Esophagus squamous epithelium (tissue), 4 donors: Measurements from ENCODE around the gene STAU1.

GRCh38 chr20:48908661-48909207, 12.8 kb upstream of the ARFGEF2 start:
- PRO-cap, result no peak
- RAMPAGE, long total RNA, 4 experiments, result no peak in any of the 4 experiments

GRCh38 chr20:48913729-48914239, 7.7 kb upstream of the ARFGEF2 start:
- PRO-cap, result no peak
- RAMPAGE, long total RNA, 4 experiments, result no peak in any of the 4 experiments

GRCh38 chr20:48921855-48922862, 648 bp downstream of the ARFGEF2 start:
- PRO-cap, result bidirectional peak, plus-strand start at chr20:48922178, minus-strand start at chr20:48922123
- RAMPAGE, long total RNA, 4 experiments, result no peak in any of the 4 experiments

GRCh38 chr20:48938629-48939176, 17.2 kb downstream of the ARFGEF2 start:
- PRO-cap, result no peak
- RAMPAGE, long total RNA, 4 experiments, result no peak in any of the 4 experiments

DNA sequence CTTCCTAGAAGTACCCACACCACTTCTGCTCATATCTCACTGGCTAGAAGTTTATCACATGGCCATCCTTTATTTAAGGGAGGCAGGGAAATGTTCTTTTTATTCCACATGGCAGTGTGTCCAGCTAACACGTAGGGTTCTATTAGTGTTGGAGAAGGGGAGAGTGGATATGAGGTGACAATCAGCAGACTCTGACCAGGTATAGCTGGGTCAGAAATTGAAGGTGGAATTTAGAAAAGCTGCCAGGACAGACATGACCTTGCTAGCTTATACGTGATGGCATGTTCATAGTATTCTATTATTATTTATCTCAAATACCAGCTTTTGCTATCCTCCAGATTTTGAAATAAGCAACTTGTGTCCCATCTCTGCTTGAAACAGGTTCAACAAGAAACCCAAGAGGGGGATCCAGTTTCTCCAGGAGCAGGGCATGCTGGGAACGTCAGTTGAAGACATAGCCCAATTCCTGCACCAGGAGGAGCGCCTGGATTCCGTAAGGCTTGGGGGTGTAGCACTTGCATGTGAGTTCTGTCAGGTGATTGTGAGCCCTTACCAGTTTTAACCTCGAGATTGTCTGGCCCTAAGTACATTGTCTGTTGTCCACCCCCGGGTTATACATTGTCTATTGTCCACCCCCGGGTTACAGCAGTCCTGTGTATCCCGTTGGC, 61.6 kb upstream of the CSE1L start:
- PRO-cap, result no peak
- RAMPAGE, long total RNA, 4 experiments, result no peak in any of the 4 experiments

DNA sequence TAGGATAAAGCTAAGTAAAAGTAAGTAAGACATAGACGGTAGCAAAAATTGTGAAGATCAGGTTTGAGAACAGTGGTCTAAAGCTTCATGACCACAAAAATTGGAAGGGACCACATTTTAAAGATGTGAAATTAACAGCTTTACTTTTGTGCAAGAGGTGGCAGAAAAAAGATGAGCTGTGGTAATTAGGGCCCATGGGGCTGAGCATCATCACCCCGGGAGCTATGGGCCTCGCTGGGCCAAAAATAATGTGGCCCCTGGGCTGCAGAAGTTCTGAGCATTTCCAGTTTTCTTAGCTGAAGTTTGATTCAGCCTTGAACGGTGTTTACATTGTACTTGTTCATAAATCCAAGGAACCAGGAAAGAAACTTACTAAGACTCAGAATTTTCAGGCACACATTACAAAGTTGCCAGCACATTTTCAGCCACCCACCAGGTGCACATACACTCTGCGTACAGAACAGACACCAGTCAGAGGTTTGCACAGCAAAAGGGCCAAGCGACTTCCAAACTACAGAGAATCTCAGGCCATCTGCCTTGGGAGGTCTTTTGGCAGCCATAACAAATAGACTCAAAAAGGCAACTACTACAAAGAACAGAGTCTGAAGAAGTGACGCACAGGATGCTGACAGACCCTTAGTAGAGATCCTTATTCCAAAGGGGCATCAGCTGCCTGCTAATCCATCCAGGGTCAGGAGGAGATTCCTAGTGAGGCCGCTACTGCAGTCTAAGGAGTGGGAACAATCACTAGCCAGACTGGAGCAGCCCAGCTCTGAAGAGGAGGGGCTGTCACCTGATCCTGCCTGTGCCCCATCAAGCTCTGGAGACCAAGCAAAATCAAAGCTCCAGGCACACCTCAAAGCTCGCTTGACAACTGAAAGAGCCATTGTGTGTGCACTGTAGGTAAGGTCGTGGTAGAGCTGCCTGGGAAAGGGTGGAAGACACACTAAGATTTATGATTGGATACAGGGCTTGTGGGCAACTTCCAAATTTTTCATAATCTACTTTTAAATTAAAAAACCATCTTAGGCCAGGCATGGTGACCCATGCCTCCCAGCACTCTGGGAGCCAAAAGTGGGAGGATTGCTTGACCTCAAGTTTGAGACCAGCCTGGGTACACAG, 57.9 kb downstream of the CSE1L start:
- PRO-cap, result no peak
- RAMPAGE, long total RNA, 4 experiments, result no peak in any of the 4 experiments

DNA sequence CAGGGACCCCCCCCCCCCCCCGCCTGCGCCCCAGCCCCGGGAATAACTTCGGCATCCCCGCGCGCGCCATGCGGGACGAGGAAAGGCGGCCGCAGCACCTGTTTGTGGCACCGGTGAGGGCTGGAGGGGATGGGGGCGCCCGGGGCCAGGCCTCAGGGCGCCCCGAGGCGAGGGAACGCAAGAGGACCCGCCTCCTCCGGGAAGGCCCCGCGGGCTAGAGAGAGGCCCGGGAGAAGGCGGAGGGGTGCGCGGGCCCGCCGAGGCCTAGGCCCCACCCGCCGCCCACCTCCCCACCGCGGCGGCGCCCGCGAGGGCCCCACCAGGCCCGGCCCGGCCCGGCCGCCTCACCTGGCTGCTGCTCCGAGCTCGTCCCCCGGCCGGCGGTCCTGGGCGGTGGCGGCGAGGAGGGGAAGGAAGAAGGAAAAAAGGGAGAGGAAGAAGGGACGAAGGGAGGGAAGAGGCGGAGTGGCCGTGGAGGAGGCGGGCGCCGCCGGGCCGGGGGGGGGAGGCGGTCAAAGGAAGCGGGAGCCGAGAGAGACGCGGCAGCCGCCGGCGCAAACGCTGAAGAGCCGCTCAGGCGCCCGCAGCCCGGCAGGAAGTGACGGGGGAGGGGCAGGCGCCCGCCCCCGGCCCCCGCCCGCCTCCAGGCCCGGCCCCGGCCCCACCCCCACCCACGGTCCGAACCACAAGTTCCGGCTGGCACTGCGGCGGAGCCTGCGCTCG, at the start of gene STAU1:
TSS of gene STAU1 (minus strand) at position 567 of the 723 bp plus-strand sequence.
- PRO-cap, result bidirectional peak, plus-strand start outside the sequence, minus-strand start at position 563 of the sequence
- RAMPAGE, long total RNA, 4 experiments, result start-site peak on the minus strand in 3 of 4 experiments, centred at positions 403 to 570 of the sequence, 50 to 397 reads per replicate

- PRO-cap, result unidirectional peak, plus-strand start at chr20:49276483; unidirectional peak, plus-strand start at chr20:49276646; unidirectional peak, plus-strand start at chr20:49276771
- RAMPAGE, long total RNA, 4 experiments, result no peak in any of the 4 experiments
Measured at GRCh38 chr20:49275948-49276934, 1.6 kb downstream of the ZNFX1 start.

- PRO-cap, result no peak
- RAMPAGE, long total RNA, 4 experiments, result no peak in any of the 4 experiments
Measured at GRCh38 chr20:49297877-49298241, 20.0 kb upstream of the ZNFX1 start.

- PRO-cap, result no peak
- RAMPAGE, long total RNA, 4 experiments, result no peak in any of the 4 experiments
Measured at GRCh38 chr20:49420898-49421565, 61.4 kb downstream of the KCNB1 start.

DNA sequence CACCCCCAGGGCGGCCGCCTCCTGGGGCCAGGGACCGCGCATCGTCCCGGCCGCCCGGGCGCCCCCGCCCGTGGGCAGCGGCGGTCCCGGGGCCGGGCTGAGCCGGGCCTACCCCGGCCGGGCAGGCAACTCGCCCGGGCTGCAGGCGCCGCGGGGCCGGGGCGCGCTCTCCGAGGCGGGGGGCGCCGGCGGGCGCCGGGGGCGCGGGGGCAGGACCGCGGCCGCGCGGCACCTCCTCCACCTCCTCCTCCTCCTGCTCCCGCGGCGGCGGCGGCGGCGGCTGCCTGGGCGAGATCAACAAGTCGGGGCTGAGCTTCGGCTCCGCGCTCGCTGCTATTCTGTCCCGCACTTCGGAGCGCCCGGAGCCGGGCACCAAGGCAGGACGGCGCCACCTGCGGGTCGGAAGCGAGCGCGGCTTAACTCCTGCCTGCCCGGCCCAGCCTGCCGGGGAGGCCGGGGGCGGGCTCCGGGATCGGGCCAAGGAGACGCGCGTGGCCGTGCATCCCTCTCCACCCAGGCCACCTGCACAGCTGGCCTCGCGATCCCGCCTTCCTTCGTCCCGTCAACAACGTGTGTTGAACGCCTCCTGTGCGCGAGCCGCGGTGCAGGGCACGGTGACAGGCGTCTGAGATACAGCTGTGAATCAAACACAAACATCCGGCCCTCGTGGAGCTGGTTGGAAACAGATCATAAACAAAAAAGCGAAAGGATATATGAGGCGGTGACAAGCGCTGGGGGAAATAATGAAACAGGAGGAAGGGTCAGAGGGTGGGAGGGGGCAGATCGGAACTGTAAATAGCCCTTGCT, 1.7 kb upstream of the KCNB1 start:
- PRO-cap, result unidirectional peak, minus-strand start at position 374 of the sequence
- RAMPAGE, long total RNA, 4 experiments, result no peak in any of the 4 experiments

GRCh38 chr20:49658930-49659647, 54.6 kb downstream of the B4GALT5 start:
- PRO-cap, result no peak
- RAMPAGE, long total RNA, 4 experiments, result no peak in any of the 4 experiments

GRCh38 chr20:49724420-49725416, 11.0 kb upstream of the B4GALT5 start:
- PRO-cap, result no peak
- RAMPAGE, long total RNA, 4 experiments, result no peak in any of the 4 experiments

- PRO-cap, result no peak
- RAMPAGE, long total RNA, 4 experiments, result no peak in any of the 4 experiments
Measured at GRCh38 chr20:49742941-49743362, 29.3 kb upstream of the B4GALT5 start.

GRCh38 chr20:49766087-49766737, 46.4 kb upstream of the SLC9A8 start:
- PRO-cap, result unidirectional peak, minus-strand start at chr20:49766396
- RAMPAGE, long total RNA, 4 experiments, result no peak in any of the 4 experiments

- PRO-cap, result no peak
- RAMPAGE, long total RNA, 4 experiments, result no peak in any of the 4 experiments
Measured at GRCh38 chr20:49766951-49767543, 45.6 kb upstream of the SLC9A8 start.

- PRO-cap, result no peak
- RAMPAGE, long total RNA, 4 experiments, result no peak in any of the 4 experiments
Measured at GRCh38 chr20:50003065-50003612, 20.4 kb downstream of the SNAI1 start.

- PRO-cap, result bidirectional peak, plus-strand start at chr20:50112794, minus-strand start at chr20:50112719; unidirectional peak, plus-strand start at chr20:50112794
- RAMPAGE, long total RNA, 4 experiments, result no peak in any of the 4 experiments
Measured at GRCh38 chr20:50112079-50113028, 596 bp downstream of the UBE2V1 start.

- PRO-cap, result no peak
- RAMPAGE, long total RNA, 4 experiments, result no peak in any of the 4 experiments
Measured at GRCh38 chr20:50121034-50121453, 8.1 kb upstream of the UBE2V1 start.

- PRO-cap, result no peak
- RAMPAGE, long total RNA, 4 experiments, result no peak in any of the 4 experiments
Measured at GRCh38 chr20:50136872-50137762, 16.4 kb downstream of the PEDS1 start.